LUHMES (cell line): Measurements from ENCODE around the genes SCUBE3, FKBP5 and CLPSL1.

GRCh38 chr6:35044055-35044793, 96.9 kb downstream of the TCP11 start:
- PRO-cap = no peak

DNA sequence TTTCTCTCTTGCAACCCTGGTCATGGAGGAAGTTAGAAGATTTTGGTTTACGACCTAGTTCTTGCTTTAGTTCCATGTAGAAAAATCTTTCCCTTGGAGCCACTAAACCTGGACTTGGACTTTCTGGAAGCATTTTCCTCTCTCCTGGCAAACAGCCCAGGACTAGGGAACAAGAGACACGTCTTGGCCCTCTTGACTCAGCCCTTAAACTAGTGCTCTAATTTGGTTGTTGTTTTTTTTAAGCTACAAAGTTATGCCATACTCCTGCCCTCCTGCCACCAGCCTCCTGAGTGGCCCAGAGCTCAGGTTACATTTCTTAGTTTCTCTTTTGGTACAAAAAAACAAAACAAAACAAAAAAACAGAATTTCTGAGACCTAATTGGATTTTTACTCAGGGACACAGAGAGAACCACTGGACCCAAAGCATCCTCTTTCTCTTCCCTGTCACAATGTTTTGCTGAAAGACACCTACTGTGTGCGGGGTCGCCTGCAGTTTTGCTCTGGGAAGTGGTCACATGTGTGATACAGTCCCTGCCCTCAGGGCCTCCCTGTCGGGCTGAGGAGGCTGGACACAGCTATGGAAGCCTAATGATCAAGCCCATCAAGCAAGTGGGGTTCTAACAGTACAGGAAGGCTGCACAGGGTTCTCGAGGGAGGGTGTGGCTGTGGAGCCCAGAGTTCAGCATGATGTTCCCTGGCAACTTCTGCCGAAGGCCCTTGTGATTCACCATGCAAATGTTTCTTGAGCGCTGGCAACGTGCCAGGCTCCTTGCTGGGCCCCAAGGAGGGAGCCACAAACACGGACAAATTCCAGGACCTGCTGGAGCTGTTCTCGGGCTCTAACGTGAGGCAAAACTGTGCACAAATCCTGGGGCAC, 32.2 kb upstream of the SCUBE3 start:
- PRO-cap = no peak

GRCh38 chr6:35213464-35214704, at the start of gene SCUBE3:
Gene SCUBE3, plus strand, starts transcription at chr6:35213956.
- PRO-cap = no peak

- PRO-cap = no peak
Observed at GRCh38 chr6:35311541-35312202, 14.1 kb downstream of the DEF6 start.

- PRO-cap = no peak
Observed at GRCh38 chr6:35332240-35332398, 10.2 kb upstream of the PPARD start.

- PRO-cap = unidirectional peak, plus-strand start at chr6:35346711
Observed at GRCh38 chr6:35346504-35347288, 4.3 kb downstream of the PPARD start.

DNA sequence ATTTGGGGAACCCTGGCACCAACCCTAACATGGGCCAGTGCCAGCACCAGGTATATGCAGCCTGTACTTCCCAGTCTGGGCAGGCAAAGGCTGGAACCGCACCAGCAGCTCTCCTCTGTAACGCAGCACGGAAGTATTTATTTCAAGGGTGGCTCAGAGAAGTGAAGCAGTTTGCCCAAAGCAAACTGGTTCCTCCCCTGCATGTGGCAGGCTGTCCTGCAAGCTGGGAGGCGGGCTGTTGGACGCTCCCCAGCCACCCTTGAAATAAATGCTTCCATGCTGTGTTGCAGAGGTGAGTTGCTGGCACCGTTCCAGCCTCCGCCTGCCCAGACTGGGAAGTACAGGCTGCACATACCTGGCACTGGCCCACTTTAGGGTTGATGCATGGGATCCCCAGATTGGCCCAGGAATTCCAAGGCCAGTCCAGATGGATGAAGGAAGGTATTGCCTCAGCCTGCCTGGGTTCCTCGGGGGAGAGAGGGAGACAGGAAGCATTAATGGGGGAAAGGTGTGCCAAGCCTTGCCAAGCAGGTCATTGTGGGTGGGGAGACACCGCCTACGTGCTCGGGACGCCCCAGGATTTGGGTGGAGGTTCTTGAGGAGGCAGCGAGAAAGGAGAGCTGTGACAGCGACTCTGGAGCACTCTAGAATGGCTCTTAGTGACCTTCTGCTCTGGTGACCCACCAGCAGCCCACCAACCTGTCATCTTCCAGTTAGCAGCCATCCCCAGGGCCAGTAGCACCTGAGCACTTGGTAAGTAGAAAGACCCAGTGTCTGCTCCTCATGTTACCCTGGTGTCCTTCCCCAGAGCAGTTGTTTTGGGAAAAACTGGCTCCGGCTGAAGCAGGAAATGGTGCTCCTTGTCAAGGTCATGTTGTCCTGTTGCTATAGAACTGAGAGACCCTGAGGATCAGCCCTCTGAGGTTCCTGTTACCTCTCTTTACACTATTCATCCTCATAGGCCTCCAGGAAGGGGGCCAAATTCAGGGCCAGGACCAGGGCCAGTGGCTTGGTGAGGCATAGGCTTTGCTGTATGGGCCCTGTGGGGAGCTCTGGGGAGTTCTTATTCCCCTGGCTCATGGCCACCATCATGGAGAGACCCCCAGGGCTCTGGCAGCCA, 50.1 kb downstream of the PPARD start:
- PRO-cap = no peak

DNA sequence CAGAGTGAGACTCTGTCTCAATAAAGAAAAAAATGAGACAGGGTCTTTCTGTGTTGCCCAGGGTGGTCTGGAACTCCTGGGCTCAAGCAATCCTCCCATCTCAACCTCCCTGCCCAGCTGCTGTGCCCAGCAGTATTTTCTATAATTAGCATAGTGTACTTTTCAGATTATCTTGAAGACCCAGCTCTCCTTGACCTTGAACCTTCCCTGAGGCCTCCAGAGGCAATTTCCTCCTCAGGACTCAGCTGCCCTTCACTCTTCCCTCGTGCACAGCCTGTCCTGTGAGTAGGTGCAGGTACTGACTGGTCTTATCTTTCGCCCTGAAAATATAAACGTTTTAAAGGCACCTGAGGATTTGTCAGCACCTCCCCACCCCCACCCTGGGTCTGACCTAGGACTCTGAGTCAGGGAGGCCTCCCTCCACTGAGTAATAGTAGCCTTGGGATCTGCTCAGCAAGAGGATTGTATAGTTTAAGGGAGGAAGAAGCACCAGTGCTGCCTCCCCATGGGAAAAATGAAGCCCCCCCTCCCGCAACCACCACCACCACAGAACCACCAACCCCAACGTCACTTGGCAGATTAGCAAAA, 54.5 kb downstream of the PPARD start:
- PRO-cap = no peak

- PRO-cap = no peak
Observed at GRCh38 chr6:35402534-35402986, 49.6 kb upstream of the FANCE start.

- PRO-cap = no peak
Observed at GRCh38 chr6:35426769-35427188, 25.4 kb upstream of the FANCE start.

- PRO-cap = no peak
Observed at GRCh38 chr6:35427349-35427862, 24.7 kb upstream of the FANCE start.

GRCh38 chr6:35485978-35487007, 10.6 kb downstream of the TEAD3 start:
- PRO-cap = no peak

GRCh38 chr6:35522692-35523119, 10.0 kb upstream of the TULP1 start:
- PRO-cap = no peak

DNA sequence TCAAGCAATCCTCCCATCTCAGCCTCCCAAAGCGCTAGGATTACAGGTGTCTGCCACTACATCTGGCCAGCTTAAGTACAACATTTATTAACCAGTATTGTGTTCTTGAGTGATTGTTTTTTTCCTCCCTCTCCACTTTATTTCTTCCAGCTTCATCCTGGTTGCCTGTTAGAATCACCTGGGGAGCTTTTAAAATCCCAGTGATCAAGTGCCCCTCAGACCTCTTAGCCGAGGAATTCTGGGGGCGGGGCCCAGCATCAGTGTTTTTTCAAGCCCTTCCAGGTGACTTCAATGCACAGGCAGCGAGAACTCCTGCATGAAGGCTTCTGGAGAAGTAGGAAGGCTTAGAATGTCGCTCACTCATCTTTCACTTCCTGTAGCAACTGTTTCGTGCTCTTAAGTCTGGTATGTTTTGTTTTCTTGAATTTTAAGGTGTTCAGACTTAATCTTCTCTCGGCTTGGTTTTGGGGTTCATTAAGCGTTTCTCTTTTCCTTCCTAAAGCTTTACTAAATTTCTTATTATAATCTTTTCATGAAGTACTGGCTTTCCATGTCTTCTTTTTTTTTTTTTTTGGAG, 30.7 kb upstream of the TULP1 start:
- PRO-cap = no peak

DNA sequence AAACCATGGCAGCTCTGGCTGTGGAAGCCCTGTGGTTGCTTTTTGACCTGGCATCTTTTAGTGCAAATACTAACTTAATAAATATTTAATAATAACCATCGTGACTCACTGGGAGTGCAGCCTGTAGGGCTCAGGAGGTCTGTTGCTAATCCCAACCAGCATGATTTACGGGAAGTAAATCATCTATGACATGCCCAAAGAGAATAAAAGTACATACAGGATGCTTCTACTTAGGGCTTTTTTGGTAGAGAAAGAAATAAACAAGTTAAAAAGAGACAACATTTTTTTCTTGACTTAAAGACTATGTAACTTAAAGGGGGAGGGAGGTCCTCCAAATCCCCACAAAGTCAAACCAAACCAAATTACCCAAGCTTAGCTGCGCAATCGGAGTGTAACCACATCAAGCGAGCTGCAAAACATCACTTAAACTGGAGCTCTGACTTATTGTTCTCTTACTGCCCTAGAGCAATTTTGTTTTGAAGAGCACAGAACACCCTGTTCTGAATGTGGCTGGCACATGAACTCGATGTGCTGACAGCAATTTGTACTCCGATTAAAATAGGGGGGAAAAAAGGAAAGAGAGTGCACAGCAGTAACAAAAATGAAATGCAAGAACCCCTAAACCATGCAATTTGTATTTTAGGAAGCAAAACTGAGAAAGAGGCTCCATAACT, 87.0 kb downstream of the FKBP5 start:
- PRO-cap = no peak

GRCh38 chr6:35688248-35689026, at the start of gene FKBP5:
Gene FKBP5, minus strand, starts transcription at chr6:35688915.
- PRO-cap = bidirectional peak, plus-strand start at chr6:35689148, minus-strand start at chr6:35688916

DNA sequence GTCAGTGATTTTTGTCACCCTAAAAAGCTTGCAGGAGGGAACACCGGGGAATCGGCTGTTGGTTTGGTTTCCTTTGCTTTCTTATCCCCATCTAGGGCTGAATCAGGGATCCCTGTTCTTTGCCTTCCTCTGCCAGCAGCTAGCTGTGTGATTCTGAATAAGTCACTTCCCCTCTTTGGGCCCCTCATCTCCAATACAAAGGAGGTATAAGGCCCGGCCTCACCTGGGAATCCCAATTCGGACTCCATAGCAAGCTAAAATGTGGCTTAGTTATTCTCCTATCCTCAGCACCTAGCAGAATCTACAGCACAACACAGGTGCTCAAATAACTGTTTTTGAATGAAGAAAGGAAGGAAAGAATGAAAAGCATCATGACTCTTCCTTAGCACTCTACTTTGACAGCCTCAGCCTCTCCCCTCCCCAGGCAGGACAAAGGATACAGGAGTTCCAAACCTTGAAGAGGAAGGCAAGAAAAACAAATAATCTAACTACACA, 18.4 kb upstream of the ARMC12 start:
- PRO-cap = no peak

- PRO-cap = no peak
Observed at GRCh38 chr6:35729236-35730107, 7.4 kb upstream of the ARMC12 start.

DNA sequence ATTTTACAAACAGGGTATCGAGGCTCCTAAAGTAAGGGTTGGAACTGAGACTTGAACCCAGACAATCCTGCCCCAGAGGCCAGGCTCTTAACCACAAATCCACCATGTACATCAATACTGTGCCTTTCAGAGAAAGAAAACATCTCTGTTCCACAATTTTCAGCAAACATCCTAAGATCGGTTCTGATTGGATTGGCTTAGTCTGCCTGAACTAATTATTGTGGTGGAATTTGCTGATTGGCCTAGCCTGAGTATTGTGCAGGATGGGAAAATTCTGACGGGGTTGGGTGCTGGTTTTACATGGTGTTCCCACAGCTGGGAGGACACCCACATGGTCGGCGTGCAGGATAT, at the start of gene CLPSL1:
CLPSL1 (plus strand) TSS at position 299 of the 351 bp plus-strand sequence.
- PRO-cap = no peak

DNA sequence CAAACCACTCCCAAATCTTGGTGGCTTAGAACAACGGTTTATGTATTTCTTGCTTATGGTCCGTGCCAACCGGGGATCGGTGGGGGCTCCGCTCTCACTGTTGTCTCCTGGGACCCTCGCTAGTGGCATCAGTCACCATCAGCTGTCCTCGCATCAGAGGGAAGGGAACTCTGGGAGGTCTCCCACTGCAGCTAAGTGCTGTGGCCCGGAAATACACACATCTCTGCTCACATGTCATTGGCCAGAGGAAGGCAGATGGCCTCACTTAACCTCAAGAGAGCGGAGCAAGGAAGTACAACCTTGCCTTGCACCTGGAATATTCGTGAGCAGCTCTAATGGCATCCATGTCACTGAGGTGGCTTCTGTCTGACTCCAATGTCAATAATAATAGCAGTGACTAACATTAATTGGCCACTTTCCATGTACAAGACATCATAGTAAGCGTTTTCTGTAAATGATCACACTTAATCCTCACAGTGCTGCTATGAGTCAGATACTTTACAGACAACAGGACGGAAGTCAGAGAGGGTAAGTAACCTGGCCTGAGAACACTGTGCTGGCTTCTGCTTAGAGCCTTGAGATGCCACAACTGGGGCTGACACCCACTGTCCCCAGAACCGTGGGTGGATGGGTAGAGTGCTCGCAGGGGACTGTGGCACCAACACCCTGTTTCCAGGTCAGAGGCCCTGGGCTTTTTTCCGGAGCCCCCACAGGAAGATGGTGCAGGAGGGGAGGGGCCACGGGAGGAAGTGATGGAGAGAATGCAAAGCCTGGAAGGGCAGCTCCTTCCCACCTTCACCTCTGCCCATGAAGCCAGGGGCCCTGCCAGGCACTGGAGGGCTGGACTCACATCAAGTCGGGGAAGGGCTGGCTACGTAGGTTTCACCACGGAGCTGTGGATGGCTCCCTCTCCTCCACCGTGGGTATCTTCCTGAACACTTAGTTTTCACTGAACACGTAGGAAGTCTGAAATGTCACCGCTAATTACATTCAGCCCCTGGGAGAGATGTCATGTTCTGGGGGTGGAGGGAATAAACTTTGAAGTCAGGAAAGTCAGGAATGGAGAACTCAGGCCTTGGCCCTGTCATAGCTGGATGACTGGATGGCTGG, 6.1 kb downstream of the LHFPL5 start:
- PRO-cap = no peak